Prostate gland (tissue), 2 donors: Measurements from ENCODE around the genes TMPRSS12 and LETMD1.

DNA sequence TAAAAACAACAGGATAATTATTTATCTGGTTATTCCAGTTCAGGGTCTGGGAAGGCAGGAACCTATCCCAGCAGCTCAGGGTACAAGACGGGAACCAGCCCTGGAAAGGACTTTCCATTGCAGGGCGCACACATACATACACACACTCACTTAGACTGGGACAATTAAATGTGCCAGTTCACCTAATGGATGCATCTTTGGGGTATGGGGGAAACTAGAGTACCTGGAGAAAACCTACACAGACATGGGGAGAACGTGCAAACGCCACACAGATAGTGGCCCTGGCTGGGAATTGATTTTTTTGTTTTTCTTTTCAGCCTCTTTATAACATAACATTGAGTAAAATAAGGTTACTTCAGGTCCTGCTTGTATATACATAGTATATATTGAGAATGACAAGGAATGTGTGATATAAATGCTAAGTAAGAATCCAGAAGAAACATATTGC lies 17.6 kb downstream of the DIP2B start:
- PRO-cap = no peak
- RAMPAGE, long total RNA, 2 experiments = no peak in any of the 2 experiments

DNA sequence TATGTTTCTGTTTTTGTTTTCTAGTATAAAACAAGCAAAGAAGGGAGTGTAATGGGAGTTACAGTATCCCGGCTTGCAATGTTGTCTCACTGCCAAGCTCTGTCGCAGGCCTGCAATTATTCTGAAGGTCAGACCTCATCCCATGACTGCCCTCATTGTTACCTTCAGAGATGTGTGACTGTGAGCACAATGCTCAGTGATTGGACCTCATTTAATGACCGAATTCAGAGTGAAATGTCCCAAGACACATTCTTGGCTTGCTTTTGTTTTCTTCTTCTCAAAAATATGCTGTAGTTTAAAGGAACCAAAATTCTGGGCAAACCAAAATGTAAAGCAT lies 72.9 kb upstream of the ATF1 start:
- PRO-cap = no peak
- RAMPAGE, long total RNA, 2 experiments = no peak in any of the 2 experiments

DNA sequence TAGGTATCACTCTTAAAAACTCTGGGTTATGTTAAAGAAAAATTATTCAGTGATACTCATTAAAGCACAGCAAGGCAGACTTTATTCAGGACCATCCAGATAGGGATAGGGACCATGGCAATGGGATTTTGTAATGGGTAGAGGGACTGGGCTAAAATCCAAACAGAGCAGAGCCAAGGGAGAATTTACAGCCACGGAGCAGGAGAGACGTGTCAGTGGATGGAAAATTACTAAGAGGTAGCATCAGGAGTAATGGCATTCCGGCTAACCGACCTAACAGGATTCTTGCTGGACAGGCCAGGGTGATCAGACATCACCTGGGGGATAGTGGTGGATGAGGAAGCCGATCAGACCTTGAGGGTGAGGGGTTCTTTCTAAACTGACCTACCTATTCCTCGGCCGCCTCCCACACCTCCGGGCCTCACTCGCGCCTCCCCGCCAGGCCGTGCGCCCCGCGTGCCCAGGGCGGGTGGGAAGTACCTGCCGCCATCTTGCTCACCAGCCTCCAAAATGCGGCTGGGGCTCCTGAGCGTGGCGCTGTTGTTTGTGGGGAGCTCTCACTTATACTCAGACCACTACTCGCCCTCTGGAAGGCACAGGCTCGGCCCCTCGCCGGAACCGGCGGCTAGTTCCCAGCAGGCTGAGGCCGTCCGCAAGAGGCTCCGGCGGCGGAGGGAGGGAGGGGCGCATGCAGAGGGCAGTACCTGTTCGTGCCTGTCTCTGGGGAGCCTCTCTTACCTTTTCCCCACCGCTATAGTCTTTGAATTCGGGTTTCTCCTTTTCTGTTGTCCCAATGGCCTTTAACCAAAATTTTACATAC lies at the start of gene TMPRSS12:
Gene TMPRSS12 (plus strand): TSS at position 472 of the 820 bp plus-strand sequence.
- PRO-cap = bidirectional peak, plus-strand start at position 537 of the sequence, minus-strand start at position 512 of the sequence
- RAMPAGE, long total RNA, 2 experiments = start-site peak on the plus strand in 1 of 2 experiments, centred at position 487 of the sequence, 10 reads per replicate

DNA sequence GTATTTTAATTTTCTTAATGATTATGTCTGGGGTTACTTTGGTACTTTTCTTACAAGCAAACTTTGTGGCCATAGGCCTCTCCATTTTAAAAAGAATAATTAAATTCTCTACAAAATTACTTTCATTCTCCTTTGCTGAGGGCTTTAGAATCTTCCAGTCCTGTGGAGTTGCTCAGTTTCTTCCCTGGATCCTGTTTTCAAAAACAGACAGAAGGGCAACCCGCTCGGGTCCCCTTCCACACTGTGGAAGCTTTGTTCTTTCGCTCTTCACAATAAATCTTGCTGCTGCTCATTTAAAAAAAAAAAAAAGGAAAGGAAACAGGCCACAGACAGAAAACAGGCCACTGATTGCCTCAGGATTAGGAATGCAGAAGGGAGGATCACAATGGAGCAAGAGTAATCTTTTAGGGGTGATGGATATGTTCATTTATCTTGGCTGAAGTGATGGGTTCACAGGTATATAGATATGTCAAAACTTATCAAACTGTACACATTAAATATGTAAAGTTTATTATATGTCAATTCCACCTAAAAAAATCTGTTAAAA lies 2.0 kb upstream of the METTL7A start:
- PRO-cap = unidirectional peak, plus-strand start at position 362 of the sequence
- RAMPAGE, long total RNA, 2 experiments = no peak in any of the 2 experiments

DNA sequence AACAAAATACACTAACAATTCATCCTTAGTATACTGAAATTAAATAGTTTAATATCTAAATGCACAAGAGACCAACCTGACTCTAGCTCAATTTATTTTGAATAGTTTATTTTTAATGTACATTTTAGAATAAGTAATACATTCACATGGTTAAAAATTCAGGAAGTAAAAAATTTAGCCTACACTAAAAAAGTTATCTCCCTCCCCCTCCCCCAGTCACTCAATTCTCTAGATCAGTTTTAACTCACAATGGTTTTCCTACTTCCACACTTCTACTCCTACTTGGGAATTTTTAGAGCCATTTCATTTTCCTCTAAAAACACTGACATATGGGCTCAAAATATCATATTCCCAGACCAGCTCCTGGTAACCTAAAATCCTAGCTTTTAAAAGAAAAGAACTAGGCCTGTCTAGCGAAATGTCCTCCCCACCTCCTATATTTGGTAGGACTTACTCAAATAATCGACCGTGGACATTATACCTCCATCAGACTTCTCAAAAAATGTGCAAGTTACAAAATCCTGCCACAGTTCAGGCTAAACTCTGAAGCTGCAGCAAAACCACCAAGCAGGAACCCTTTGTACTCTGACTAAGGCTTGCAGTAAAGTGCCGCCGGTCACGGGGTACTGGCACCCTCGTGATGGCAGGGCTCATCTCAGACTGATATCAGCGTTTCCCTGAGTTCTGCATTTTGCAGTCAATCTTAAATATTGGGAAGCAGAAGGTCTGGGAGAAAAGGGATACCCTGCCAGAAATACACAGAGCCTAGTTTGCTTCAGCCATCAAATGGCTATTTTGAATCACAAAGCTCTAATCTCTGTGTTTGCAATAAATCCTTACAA lies 17.3 kb downstream of the SLC11A2 start:
- PRO-cap = unidirectional peak, minus-strand start at position 580 of the sequence
- RAMPAGE, long total RNA, 2 experiments = no peak in any of the 2 experiments

- PRO-cap = no peak
- RAMPAGE, long total RNA, 2 experiments = no peak in any of the 2 experiments
These were observed 4.4 kb downstream of the SLC11A2 start for GRCh38 chr12:51021672-51022394.

GRCh38 chr12:51024718-51025324 lies 1.4 kb downstream of the SLC11A2 start:
- PRO-cap = bidirectional peak, plus-strand start at chr12:51025152, minus-strand start at chr12:51024933
- RAMPAGE, long total RNA, 2 experiments = no peak in any of the 2 experiments

DNA sequence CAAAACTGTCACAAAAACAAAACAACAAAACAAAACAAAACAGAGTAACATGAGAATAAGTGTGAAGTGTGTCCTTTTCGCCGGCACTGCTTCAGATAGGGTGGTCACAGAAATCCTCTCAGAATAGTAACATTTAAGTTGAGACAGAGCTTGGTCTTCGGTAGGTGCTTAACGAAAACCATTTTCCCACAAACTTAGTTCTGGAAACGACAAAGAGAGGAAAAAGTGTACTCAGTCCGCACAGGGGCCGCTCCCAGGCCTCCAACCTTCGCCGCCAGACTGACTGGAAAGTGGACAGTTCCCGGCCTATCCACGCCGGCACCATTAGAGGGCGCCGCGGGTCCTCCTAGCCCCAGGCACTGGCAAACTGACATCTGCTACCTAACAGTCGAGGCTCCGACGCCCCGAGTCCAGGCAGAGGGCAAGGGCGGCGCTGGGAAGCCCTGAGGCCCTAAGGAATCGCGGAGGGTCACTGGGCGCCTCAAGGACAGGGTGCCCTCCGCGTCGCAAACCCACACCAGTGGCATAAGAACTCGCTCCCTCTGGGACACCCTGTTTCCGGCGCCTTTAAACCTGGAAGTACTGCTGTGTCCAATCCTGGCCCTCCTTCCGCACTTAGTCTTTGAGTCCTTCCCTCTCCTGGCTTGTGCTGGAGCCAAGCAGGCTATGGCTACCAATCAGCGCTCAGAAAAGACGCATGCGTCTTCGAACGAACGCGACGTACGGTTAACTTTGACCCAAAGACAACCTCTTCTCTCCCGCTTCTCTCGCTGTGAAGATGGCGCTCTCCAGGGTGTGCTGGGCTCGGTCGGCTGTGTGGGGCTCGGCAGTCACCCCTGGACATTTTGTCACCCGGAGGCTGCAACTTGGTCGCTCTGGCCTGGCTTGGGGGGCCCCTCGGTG lies at the start of gene LETMD1:
Gene LETMD1 (plus strand): TSS at position 749 of the 903 bp plus-strand sequence.
- PRO-cap = bidirectional peak, plus-strand start at position 387 of the sequence, minus-strand start at position 281 of the sequence; bidirectional peak, plus-strand start at position 761 of the sequence, minus-strand start at position 617 of the sequence
- RAMPAGE, long total RNA, 2 experiments = start-site peak on the plus strand in 1 of 2 experiments, centred at position 769 of the sequence, 22 reads per replicate

DNA sequence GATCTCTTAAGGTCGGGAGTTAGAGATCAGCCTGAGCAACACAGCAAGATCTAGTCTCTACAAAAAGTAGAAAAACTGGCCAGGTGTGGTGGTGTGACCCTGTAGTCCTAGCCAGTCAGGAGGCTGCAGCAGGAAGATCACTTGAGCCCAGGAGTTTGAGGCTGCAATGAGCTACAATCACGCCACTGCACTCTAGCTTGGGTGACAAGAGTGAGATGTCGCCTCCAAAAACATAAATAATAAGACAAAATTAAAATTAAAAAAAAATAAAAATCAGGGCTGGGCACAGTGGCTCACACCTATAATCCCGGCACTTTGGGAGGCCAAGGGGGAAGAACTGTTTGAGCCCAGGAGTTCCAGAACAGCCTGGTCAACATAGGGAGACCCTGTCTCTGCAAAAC lies 5.1 kb downstream of the TFCP2 start:
- PRO-cap = no peak
- RAMPAGE, long total RNA, 2 experiments = no peak in any of the 2 experiments

DNA sequence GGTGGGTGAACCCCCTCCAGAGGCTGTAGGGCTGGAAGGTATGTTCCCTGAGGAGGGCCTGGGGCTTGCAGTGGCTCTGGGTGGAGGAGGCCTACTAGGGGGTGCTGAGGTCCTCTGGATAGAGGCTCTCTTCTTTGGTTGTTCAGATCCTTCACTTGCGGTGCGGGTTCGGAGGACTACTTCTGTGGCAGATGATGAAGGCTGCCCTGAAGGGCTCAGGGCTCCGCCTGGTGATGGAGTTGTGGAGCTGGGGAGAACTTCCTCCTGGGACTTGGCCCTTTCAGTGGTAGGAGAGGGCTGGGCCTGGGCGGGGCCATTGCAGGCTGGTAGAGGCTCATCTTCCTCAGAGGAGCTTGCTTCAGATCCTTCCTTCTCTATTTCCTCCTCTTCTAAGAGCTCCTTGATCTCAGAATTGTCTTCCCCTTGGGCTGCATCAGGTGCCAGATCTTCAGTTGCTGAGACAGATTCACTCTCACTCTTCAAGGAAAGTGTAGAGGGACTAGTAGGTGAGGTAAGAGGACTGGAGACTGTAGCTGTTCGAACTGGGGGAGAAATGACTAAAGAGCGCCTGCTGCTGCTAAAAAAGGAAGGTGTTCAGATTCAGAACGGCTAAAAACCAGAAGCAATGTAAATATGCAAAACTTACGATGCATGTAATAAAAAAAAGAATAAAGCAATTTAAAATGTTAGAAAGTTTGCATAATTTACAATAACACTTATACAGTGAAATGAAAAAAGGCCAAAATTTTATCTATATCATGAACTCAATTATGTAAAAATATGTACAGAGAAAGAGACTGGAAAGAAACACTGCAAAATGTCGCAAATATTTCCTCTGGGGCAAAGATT lies 21.8 kb upstream of the SMAGP start:
- PRO-cap = no peak
- RAMPAGE, long total RNA, 2 experiments = no peak in any of the 2 experiments

DNA sequence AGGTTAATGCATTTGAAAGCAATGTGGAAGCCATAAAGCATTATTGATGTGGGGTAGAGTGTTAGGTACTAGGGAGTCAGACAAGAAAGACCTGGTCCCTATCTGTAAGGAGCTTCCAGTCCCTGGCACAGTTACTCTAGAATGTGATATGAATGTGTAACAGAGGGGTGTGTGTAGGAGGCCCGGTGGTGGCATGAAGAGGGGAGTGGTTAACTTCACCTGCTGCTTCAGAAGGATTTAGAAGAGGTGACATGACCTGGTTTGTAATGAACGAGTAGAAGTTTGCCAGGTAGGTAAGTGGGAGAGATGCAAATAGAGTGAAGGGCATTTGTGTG lies 15.1 kb upstream of the GALNT6 start:
- PRO-cap = no peak
- RAMPAGE, long total RNA, 2 experiments = no peak in any of the 2 experiments

- PRO-cap = bidirectional peak, plus-strand start at chr12:51955177, minus-strand start at chr12:51955055
- RAMPAGE, long total RNA, 2 experiments = no peak in any of the 2 experiments
These were observed 3.3 kb downstream of the ACVR1B start for GRCh38 chr12:51954705-51955331.

- PRO-cap = no peak
- RAMPAGE, long total RNA, 2 experiments = no peak in any of the 2 experiments
These were observed 20.3 kb downstream of the TAMALIN start for GRCh38 chr12:52026953-52027515.

DNA sequence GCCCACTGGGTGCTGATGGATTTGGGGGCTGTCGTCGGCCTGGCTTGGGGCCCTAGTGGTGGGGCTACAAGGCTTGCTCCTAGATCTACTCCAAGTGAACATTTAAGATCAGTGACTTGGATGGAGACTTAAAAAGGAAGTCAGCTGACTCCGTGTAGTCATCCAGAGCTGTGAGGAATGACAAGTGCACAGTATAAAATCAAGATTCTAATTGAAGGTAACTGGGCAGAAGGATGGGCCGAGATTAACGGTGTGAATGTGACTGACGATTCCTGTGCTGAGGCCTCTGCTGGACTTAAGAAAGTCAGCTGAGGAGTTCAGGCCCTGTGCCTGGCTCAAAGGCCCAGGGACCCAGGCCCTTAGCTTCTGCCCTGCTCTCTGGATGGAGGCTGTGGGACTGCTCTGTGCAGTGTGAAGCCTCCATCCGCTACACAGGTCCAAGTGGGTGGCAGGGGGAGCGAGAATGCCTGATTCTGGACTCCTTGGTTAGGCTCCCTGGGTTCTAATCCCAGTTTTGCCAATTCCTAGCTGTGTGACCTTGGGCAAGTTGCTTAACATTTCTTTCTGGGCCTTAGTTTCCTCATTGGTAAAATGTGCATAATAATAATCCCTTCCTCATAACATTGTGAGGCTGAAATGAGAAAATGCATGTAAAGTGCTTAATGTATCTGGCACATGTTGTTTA lies 12.6 kb upstream of the NR4A1 start:
- PRO-cap = unidirectional peak, minus-strand start at position 96 of the sequence
- RAMPAGE, long total RNA, 2 experiments = no peak in any of the 2 experiments

DNA sequence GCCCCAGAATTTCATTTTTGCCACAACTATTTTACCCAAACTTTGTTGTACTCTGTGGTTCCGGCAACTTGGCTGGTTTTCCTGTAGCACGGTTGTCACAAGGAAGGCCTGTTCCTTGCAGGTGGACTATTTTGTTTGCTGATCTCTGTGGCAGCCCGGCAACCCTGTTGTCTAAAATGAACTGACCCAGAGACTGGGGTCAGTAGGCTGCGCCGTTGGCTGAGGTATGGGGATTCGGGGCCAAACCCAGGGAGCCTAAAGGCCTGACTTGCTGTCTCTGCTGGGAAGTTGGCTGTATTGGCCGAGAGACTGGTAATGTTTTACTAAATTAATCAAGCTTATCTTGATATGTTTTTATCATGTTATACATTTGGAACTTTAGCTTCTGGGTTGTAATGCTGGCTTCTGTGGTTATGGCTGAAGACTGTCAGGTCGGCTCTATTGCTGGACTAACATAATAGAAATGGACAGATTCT lies 13.9 kb downstream of the SMIM41 start:
- PRO-cap = unidirectional peak, plus-strand start at position 232 of the sequence
- RAMPAGE, long total RNA, 2 experiments = no peak in any of the 2 experiments

GRCh38 chr12:52115748-52115978 lies 36.2 kb downstream of the SMIM41 start:
- PRO-cap = no peak
- RAMPAGE, long total RNA, 2 experiments = no peak in any of the 2 experiments

DNA sequence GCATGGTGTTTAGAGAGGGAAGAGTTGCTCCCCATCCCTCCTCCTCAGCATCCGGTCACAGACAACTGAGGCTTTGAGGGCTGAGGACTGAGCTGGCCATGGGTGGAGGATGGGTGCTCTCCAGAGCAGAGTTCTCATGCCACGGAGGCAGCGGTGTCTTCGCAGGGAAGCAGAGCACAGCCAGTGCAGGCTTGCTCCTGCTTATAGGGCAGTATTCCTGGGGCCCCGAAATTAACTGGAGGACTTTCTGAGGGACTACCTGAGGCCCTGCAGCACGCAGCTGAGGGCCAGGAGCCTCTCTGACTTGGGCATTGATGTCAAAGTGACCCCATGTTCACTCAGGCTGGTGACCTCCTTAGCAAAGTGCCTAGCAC lies 49.2 kb downstream of the KRT80 start:
- PRO-cap = no peak
- RAMPAGE, long total RNA, 2 experiments = no peak in any of the 2 experiments

DNA sequence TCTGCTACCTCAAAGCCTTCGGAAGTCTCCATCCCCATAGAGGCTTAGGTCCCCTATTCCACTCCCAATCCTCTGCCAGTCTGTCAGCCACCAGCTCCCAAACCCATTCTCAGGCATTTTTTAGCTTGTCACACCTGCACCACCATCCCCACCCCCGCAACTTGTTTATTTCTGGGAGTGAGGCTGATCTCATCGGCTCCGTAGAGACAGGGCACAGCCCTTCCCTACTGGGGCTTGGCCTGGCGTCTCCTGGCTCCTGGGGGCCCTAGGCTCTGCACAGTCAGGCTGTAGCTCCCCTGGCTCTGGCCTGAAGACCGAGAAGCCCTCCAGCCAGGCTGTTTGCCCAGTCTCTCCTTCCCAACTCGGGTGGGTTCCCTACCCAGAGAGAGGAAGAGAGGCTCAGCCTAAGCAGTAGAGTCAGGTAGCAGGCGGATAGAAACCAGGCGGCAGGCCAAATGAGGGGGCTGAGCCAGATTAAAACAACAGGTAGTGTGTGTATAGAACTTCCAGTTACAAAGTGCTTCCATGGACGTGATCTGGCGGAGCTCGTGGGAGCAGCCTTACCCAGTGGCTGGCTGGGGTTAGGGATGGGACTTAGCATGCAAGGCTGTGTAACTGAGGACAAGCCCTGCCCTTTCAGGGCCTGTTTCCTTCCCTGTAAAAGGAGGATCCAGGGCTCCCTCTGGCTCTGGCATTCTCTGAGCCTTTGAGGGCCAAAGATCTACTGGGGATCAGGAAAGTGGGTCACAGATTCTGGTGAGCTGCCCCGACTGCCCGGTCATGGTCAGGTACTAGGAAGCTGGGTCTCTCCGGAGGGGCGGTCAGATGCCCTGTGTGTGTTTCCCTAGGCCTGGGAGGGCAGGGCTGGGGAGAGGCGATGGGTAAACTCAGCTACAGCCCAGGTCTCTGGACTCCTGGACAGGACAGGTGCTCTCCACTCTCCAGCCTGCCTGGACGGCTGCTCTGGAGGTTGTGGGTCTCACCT lies 8.3 kb downstream of the KRT80 start:
- PRO-cap = no peak
- RAMPAGE, long total RNA, 2 experiments = no peak in any of the 2 experiments

DNA sequence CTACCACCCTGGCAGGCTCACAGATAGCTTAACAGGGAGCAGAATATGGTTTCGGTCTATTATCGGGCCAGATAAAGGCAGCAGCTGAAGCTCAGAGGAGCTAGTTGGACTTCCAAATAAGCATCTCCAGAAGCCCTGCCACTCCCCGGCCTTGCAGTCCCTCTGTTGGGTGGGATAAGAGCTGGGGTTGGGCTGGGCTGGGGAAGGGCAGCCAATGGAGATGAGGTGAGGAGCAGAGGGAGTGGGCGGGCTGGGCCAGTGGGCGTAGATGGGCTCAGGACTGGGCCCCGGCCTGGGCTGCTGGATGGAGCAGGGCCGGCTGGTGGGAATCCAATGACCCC lies 8.5 kb upstream of the KRT80 start:
- PRO-cap = no peak
- RAMPAGE, long total RNA, 2 experiments = no peak in any of the 2 experiments

DNA sequence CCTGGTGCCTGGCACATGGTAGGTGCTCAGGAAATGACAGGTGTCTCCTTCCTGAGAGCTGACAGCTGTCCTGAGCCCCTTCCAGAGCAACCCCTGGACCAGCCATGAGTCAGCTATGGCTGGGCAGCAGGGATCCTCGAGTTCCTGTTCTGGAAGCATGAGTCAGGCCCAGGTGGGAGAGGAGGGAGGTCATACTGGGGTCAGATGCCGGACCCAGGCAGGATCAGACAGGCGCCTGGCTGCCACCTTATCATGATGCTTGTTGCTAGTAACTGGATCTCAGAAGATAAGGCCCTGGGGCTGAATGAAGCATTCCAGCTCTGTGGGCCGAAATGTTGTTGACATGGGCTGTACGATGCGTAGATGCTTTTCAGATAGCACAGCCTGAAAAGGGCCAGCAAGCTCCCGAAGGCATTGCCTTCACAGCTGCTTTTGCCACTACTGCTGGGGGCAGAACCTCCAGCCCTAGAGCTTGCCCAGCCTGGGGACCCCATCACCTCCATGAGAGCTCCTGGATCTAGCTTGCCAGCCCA lies 17.4 kb upstream of the KRT7 start:
- PRO-cap = no peak
- RAMPAGE, long total RNA, 2 experiments = no peak in any of the 2 experiments